H7 (cell line): ENCODE measurements around the gene ACSS1.

GRCh38 chr20:24998561-24999210 is 6.1 kb upstream of the APMAP start:
- RAMPAGE, long total RNA, result no peak

GRCh38 chr20:25044485-25045545 is 13.1 kb downstream of the ACSS1 start:
- RAMPAGE, long total RNA, result no peak

- RAMPAGE, long total RNA, result no peak
Observed at GRCh38 chr20:25057721-25058545, at the start of gene ACSS1. Gene ACSS1, minus strand, starts transcription at chr20:25058139.

DNA sequence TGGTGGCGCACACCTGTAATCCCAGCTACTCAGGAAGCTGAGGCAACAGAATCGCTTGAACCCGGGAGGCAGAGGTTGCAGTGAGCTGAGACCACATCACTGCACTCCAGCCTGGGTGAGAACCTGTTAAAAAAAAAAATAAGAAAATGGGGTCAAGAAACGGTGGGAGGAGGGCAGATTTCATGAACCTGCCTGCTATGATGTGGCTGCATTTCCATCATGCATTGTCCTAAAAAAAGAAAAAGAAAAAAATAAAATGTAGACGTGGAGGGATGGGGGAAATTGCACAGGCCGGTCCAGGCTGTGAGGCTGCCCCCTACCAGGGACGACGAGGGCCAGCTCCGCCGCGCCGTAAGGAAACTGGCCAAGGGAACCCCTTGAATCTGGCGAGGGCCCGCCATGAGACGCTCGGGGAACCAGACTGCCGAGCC is 431 bp upstream of the ENTPD6 start:
- RAMPAGE, long total RNA, result no peak

- RAMPAGE, long total RNA, result no peak
Observed at GRCh38 chr20:25366752-25367312, 23.8 kb downstream of the ABHD12 start.

DNA sequence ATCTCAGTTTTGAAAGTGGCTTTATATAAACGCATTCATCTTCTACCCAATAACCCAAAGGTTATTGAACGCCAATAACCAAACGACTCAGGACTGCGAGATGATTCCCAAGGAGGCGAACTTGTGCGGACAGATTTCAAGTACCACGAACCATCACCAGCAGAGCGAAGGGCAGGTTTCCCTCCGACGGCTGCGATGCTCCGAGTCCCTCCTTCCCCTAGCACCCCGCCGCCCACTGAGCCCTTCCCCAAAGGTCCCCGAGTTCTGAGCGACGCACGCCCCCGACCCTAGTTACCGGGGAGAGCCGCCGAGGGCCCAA is 1.0 kb downstream of the ABHD12 start:
- RAMPAGE, long total RNA, result no peak

GRCh38 chr20:25408737-25409388 is 1.4 kb downstream of the GINS1 start:
- RAMPAGE, long total RNA, result no peak

- RAMPAGE, long total RNA, result no peak
Observed at GRCh38 chr20:29299103-29299993, 1958.1 kb upstream of the DEFB115 start.

- RAMPAGE, long total RNA, result no peak
Observed at GRCh38 chr20:29444649-29446047, 1812.3 kb upstream of the DEFB115 start.

DNA sequence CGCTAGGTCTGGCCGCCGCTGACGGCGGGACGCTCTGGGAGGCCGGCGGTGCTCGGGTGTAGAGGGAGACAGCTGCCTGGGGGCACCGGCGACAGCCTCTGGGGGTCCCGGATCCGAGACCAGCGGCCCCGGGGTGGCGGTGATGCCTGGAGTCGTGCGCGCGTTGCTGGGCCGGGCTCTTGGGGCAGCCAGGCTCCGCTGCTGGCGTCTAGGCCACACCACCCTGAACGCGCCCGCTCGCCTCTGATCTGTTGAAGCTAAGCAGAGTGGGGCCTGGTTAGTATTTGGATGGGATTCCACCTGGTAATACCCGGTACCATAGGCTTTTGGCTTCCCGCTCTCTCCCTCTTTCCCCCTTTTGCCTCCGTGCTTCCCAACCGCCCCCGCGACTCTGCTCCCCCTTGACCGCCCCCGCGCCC is 1383.6 kb upstream of the DEFB115 start:
- RAMPAGE, long total RNA, result no peak

- RAMPAGE, long total RNA, result no peak
Observed at GRCh38 chr20:29878163-29878845, 1379.2 kb upstream of the DEFB115 start.

GRCh38 chr20:30290343-30291069 is 967.0 kb upstream of the DEFB115 start:
- RAMPAGE, long total RNA, result no peak

DNA sequence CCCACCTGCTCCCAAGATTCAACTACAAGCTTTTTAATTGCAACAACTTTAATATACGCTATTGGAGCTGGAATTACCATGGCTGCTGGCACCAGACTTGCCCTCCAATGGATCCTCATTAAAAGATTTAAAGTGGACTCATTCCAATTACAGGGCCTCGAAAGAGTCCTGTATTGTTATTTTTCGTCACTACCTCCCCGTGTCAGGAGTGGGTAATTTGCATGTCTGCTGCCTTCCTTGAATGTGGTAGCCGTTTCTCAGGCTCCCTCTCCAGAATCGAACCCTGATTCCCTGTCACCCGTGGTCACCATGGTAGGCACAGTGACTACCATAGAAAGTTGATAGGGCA is 770.2 kb upstream of the DEFB115 start:
- RAMPAGE, long total RNA, result no peak

- RAMPAGE, long total RNA, result no peak
Observed at GRCh38 chr20:30579035-30579636, 678.3 kb upstream of the DEFB115 start.

DNA sequence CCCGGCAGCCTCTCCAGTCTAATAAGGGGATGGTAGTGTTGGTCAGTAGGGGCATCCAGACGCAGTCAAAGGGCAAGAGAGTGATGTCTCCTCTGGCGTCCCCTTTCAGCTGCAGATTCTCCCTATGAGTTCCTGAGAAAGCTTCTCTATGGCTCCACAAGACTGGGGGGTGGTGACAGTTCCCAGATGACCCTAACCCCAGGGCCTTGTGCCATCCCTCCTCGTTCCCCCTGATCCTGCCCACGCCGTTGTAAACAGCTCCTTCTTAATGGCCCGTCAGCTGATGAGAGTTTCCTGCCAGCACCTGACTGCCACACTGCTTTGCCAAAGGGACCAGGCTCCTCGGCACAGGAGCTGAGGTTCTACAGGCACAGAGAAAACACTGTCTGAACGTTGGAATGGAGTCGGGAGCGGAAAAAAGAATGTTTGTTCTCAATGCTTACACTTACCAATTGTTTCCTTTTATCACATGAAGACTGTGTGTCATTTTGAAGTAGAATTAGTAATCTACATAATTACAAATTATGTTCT is 645.9 kb upstream of the DEFB115 start:
- RAMPAGE, long total RNA, result no peak

- RAMPAGE, long total RNA, result no peak
Observed at GRCh38 chr20:31568054-31568916, 21.1 kb downstream of the MCTS2 start.

DNA sequence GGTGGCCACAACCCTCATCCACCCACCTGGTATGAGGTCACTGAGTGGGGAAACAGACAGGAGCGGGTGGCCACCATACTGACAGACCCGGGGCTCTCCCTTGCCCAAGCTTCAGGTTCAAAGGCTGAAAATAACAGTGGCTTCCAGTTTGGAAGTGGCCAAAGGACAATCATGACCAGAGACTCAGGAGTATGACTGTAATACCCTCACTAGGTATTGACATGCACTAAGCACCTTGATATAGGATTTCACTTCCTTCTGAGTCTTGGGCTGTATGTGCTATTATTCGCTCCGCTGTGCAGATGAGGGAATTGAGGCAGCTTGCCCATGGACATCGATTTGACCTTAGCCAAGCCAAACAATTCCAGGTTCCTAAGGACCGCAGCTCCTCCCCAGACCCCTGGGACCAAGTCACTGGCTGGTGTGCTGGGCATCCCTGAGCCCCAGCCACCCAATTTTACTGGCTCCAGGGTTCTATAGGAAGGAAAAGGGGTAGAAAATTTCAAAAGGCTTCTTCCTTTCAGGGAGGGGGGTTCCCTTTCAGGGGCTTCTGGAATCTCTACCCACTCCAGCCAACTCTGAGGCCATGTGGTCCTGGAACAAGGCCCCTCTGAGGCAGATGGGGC is 23.1 kb downstream of the MCTS2 start:
- RAMPAGE, long total RNA, result no peak

DNA sequence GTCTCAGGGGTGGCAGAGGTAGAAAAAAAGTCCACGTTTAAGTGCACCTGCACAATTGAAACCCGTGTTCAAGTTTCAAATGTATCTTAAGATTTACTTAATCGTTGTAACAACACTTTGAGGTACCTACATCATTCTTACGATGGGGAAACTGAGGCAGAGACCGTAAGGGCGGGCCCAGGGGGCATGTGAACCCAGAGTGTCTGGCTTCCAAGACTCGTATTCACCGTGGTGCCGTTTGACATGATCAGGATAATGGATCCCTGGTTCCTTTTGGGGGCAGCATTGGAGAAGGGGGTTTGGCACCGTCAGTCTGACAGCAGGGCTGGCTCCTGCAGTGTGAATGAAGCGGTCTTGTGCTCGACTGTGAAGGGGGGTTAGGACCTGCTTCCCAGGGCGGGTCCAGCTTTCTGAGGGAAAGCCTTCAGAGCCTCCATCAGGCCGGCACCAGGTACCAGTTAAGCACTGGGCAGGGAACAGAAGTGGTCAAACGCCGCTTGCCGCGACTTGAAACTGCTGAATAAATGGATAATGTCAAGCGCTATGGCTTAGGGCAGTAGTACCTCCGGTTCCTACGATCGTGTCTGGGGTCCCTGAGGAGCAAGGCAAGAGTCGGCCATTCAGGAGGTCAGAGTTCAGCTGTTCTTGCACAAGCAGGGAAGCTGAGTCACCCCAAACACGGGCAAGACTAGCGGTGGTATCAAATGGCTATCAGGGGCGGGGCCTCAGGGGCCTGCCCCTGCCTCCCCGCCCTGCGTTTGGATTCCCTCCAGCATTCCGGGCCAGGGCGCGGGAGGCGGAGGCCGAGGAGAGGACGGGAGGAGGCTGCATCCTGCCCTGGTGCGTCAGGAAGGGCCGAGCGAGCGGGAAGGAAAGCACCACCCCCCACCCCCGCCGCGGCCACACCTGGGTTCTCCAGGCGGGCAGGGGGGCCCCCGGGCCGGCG is 25.3 kb downstream of the MCTS2 start:
- RAMPAGE, long total RNA, result start-site peak on the minus strand centred at position 661 of the sequence, 28 bp wide, 16 reads

DNA sequence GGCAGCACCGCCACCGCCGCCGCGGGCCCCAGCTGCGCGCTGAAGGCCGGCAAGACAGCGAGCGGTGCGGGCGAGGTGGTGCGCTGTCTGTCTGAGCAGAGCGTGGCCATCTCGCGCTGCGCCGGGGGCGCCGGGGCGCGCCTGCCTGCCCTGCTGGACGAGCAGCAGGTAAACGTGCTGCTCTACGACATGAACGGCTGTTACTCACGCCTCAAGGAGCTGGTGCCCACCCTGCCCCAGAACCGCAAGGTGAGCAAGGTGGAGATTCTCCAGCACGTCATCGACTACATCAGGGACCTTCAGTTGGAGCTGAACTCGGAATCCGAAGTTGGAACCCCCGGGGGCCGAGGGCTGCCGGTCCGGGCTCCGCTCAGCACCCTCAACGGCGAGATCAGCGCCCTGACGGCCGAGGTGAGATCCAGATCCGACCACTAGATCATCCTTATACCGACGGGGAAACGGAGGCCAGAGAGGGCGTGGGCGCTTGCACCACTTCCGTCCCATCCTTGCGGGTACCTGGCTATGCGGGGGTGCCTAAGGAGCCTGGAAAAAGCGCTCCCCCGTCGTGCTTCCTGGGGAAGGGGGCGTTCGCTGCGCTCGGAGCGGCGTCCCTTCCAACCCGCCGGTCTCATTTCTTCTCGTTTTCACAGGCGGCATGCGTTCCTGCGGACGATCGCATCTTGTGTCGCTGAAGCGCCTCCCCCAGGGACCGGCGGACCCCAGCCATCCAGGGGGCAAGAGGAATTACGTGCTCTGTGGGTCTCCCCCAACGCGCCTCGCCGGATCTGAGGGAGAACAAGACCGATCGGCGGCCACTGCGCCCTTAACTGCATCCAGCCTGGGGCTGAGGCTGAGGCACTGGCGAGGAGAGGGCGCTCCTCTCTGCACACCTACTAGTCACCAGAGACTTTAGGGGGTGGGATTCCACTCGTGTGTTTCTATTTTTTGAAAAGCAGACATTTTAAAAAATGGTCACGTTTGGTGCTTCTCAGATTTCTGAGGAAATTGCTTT is 620 bp downstream of the ID1 start:
- RAMPAGE, long total RNA, result no peak

DNA sequence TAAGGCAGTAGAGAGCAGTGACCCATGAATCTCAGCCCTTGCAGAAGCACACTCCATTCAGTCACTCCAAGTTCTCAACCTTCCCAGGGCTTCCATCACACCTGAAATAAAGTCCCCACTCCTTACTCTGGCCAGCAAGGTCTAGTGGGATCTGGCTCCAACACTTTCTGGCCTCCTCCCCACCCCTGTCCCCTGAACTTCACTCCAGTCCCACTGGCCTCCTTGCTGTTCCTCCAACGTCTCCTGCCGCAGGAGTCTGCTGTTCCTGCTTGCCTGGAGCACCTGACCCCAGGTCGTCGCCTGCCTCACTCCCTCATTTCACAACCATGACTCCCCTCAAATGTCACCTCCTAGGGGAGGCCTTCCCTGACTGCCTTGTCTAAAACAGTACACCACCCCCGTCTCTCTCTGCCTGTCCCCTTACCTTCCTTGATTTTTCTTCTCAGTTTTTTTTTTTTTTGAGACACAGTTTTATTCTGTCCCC is 30.2 kb downstream of the COX4I2 start:
- RAMPAGE, long total RNA, result no peak